ENCODE measurements around the genes ECSCR, SMIM33 and PURA.

GRCh38 chr5:139462169-139463207 lies at the start of gene ECSCR:
Gene ECSCR (minus strand): TSS chr5:139462743.
- PRO-cap, 2 experiments, result peak in 1 of 2 experiments; most common plus-strand start chr5:139462850 (in 1); most common minus-strand start chr5:139462707 (in 1)

GRCh38 chr5:139470684-139471246 lies at the start of gene SMIM33:
Gene SMIM33 (plus strand): TSS chr5:139471004.
- PRO-cap, 2 experiments, result no peak in any of the 2 experiments

GRCh38 chr5:139472757-139474140 lies 2.4 kb downstream of the SMIM33 start:
- PRO-cap, 2 experiments, result no peak in any of the 2 experiments

GRCh38 chr5:139474780-139475197 lies 4.0 kb downstream of the SMIM33 start:
- PRO-cap, 2 experiments, result no peak in any of the 2 experiments

- PRO-cap, 2 experiments, result no peak in any of the 2 experiments
These were observed 14.5 kb upstream of the CXXC5 start for GRCh38 chr5:139633200-139634451.

DNA sequence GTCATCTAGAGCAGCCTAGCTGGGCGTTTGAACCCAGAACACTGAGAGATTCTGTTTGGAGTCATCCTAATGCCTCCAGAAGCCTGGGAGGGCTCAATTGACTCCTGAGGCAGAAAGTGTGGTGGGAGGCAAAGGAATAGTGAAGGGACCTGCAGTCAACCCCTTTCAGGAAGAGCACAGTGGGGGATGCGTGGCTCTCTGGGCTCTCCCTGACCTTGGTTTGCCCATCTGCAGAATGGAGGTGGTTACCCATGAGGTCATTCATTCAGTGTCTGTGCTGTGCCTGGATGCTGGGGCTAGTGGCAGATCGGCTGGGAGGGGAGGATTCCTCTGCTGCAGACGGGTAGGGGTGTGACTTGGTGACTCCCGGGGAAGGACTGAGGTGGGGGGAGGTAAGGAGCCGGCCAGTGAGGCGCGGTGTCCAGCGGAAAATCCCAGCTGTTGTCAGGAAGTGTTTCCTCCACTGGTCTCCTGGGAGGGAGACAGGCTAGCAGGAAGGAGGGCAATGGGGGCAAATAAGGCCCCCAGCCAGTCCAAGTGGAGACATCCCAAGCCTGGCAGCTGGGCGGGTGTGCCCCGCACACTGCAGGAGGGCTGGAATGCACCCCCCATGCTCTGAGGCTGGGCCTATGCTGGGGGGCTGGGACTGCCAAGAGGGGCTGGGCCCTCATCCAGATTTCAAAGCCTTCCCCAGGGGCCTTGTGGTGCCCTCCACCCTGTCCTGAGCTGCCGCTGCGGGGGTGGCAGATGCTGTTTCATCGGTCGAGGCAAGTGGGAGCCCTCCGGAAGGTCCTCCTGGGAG lies 10.9 kb downstream of the CXXC5 start:
- PRO-cap, 2 experiments, result peak in 2 of 2 experiments; most common plus-strand start position 463 of the sequence (in 2)

- PRO-cap, 2 experiments, result peak in 1 of 2 experiments; most common minus-strand start chr5:139661223 (in 1)
These were observed 12.8 kb downstream of the CXXC5 start for GRCh38 chr5:139660739-139661601.

GRCh38 chr5:139664397-139665463 lies 16.6 kb downstream of the CXXC5 start:
- PRO-cap, 2 experiments, result no peak in any of the 2 experiments

- PRO-cap, 2 experiments, result no peak in any of the 2 experiments
These were observed 21.8 kb downstream of the CXXC5 start for GRCh38 chr5:139669809-139670433.

DNA sequence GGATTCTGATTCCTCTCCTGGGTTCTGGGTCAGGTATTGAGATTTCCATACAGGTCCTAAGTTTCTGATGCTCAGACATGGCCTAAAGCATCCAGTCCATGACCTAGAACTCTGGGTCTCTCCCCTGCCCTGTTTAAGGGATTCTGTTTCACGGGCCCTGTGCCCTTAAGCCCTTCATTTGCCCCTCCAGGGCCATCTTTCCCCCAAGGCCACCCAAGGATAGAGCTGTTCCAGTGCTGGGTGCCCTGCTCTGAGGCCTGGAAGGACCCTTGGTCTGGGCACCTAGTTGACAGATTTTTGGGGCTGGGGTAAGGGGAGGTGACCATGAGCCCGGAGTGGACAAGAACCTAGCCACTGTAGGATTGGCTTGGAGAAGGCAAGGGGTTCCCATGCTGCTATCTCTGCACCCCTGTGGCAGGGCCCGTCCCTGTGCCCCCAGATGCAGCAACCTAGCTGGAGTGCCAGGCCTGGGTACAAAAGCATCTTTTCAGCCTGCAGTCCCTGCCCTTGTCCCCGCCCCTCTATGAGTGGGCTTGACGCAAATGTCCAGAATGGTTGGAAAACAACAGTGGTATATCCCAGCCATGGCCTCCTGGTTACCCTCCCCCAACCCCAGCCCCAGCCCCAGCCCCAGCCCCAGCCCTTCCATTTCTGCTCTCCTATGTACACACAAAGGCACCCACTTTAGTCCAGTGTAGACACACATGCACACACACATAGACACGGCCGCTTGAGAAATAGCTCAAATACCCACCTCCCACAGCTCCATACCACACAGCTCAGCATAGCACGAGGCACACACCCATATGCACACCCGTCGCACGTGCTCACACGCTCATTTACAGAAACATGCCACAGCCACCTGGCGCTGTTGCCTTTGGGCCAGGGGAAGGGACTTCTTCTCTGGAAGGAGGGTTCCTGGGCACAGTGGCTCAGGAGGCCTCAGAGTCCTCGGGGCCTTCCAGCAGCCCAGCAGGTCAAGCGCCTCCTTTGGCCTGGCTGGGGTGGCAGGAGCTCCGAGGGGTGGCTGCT lies 33.9 kb downstream of the CXXC5 start:
- PRO-cap, 2 experiments, result no peak in any of the 2 experiments

GRCh38 chr5:139691352-139691866 lies 43.3 kb downstream of the CXXC5 start:
- PRO-cap, 2 experiments, result no peak in any of the 2 experiments

DNA sequence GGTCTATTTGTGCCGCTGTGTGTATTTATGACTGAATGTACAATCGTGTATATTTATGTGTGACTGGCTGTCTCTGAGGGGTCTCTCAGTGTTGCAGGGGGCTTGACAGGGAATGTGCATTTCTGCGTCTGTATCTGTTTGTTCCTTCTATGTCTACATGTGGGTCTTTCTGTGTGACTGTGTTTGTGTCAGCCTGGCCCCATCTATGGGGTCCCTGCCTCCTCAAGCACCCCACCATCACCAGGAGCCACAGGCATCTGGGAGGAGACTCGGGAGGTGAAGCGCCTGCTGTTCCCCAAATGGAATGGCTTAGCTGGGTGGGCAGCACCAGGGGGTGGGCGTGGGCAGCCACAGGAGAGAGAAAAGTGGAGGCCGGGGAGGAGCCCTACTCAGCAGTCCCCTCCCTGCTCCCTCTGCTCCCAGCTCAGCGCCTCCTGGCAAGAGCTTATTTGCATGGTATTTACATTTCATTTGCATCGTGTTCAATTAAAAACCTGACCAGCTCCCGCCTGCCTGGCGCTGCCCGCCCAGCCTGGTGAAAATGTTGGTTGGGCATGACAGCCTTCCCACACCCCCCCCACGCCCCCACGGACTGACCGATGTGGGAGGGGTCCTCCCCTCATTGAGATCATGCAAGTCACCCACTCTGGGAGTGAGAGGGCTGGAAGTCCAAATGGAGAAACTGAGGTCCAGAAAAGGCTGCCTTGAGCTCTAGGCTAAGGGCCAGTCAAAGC lies 50.4 kb downstream of the CXXC5 start:
- PRO-cap, 2 experiments, result no peak in any of the 2 experiments

DNA sequence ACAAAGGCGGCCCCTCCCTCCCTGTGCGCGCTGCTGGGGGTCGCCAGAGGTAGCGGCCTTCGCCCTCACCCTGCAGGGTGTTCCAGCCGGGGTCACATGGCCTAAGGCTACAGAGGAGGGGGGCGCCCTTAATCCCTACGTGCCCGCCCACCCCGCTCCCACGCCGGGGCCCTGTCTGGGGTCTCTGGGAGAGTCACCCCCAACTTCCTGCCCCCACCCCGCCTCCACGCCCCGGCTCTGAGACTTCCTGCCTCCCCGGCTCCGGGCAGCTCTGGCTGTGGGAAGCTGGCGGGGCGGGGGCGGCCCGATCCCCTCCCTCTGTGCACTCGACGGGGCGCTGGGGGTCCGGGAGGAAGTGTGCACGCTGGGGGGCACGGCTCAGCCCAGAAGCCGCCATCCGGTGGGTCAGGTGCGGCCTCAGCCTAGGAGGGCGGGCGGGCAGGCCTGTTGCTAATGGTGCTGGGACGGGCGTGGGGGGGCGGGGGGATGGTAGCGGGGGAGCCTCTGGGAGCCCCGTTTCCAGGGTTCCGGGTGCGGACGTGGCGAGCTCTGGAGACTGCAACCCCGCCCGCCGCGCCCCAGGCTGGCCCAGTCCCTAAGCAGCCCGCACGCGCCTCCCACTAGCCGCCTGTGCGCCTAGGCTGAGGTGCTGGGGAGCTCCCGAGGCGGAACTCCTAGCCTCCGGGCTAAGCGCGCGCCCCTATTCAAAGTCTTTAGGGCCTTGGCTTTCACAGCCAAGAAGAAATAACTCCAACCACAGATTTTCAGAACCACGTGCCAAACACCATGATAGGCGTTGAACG lies 61.6 kb downstream of the CXXC5 start:
- PRO-cap, 2 experiments, result no peak in any of the 2 experiments

DNA sequence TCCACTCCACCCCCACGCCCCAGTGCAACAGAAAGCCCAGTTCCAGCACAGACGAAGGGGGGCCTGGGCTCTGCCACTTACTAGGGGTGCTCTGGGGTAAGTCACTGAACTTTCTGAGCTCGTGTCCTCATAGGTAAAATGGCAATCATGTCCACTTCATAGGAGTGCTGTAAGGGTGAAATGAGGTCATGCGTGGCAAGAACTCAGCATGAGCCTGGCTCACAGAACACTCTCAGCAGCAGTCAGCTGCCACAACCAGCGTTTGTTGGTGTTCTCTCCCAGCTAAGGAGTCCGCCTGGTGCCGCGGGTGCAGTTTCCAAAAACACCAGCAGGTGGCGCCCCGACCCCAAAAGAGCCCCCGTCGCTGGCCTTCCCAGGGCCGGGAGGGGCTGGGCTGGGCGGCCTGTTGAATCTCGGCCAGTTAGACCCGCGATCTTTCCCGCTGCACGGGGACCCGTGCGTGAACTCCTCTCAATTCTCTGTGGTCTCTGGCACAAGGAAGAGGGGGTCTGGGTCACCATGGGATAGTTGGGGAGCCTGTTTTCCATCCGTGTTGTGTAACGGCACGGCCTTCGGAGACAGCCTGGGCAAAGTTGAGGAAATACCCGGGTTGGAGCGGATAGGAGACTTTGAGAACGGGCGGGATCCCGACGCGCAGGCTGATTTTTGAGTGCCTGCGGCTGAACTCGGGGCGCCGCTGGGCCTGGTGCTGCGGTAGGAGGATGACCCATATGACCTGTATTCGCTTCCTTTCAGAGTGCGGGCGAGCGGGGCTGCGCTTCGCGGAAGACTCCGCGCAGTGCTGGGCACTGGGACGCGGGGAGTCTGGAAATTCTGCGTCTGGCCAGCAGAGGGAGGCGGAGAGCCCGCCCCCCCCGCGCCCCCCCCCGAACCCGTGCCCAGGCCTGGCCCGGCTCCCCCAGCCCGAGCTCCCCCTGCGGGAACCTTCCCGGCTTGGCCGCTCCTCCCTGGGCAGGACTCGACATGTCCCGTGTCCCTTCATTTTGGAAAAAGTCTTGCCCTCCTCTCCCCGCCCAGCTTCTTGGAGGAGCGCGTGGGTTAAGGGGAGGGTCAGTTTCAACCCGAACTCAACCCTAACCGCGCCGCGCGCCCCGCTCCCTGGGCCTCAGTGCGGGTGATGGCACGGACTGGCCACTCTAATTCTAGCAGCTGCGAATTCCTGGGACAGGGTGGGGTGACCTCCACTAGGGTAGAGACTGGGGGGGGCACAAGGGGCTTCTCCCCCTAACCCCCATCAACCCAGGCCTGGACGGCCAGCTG lies 7.9 kb upstream of the PSD2 start:
- PRO-cap, 2 experiments, result no peak in any of the 2 experiments

- PRO-cap, 2 experiments, result peak in 1 of 2 experiments; most common minus-strand start chr5:139904471 (in 1)
These were observed 108.6 kb downstream of the PSD2 start for GRCh38 chr5:139903864-139904853.

DNA sequence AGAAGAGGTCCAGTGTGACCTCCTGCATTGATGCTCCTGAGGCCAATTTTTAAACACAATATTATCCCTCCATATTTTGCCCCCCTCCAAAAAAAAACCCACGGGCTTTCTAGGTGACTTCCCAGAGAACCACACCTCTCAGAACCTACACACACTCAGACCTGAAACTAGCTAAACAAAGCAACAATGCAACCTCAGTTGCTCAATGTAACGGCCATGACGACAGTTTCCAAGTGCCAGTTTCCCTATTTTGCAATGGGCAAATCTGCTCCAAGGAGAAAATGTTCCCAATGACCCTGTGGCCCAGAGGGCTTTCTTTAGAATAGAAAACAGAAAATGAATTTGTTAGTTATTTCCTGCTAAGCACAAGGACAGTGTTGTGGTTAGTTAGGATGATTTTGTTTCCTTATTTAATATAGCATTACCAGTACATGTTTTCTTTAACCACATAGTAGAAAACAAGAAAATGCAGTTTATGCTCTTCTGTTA lies 3.4 kb downstream of the NRG2 start:
- PRO-cap, 2 experiments, result no peak in any of the 2 experiments

DNA sequence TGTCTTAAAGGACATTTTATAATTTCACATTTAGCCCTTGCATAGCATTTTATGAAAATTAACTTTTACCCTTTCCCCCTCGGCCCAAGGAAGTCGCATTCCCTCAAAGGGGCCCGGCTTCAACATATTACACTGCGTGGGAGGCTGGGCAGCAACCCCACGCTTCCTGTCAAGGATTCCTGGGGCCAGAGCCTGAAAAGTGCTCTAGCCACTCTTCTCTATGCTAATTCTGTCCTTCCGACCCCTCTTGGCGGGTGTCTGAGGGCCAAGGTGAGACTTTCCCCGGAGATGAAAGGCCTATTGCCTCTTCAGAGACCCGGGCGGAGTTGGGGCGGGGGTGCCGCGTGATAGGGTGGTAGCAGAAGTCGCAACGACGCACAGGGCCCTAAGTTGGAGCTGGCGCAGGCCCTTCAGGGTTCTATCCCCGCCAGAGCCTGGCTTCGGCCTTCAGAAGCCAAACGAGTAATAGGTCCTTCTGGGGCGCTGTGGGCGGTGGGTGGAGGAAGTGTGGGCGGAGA lies 6.8 kb upstream of the PURA start:
- PRO-cap, 2 experiments, result peak in 1 of 2 experiments; most common plus-strand start position 172 of the sequence (in 1)

DNA sequence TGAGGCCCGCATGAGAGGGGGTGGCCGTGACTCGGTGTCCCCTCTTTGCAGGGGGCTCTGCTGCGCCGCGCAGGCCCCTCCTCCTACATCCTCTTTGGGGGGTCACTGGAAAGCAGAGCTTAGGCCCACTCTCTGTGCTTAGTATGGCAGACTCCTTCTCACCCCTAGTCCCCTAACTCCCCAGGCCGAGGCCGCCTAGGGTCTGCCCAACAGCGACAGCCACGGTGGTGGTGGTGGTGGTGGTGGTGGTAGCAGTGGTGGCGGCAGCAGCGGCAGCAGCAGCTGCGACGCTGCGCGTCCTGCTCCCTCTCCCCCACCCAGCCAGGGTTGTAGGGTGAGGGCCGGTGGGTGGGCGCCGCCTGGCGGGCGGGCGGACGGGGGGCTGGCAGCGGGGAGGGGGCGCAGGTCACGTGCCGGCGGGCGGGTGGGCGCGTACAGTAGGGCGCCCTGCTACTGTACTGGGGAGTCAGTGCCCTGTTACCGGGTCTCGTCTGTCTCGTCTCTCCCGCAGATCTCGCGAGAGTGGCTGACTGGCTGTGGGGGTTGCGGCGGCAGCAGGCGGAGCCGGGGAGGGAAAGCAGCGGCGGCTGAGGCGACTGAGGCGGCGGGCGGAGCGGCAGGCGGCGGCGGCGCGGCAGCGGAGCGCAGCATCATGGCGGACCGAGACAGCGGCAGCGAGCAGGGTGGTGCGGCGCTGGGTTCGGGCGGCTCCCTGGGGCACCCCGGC lies at the start of gene PURA:
PURA (plus strand) TSS at position 580 of the 727 bp plus-strand sequence.
- PRO-cap, 2 experiments, result peak in 2 of 2 experiments; most common plus-strand start position 599 of the sequence (in 2); most common minus-strand start position 460 of the sequence (in 2)

DNA sequence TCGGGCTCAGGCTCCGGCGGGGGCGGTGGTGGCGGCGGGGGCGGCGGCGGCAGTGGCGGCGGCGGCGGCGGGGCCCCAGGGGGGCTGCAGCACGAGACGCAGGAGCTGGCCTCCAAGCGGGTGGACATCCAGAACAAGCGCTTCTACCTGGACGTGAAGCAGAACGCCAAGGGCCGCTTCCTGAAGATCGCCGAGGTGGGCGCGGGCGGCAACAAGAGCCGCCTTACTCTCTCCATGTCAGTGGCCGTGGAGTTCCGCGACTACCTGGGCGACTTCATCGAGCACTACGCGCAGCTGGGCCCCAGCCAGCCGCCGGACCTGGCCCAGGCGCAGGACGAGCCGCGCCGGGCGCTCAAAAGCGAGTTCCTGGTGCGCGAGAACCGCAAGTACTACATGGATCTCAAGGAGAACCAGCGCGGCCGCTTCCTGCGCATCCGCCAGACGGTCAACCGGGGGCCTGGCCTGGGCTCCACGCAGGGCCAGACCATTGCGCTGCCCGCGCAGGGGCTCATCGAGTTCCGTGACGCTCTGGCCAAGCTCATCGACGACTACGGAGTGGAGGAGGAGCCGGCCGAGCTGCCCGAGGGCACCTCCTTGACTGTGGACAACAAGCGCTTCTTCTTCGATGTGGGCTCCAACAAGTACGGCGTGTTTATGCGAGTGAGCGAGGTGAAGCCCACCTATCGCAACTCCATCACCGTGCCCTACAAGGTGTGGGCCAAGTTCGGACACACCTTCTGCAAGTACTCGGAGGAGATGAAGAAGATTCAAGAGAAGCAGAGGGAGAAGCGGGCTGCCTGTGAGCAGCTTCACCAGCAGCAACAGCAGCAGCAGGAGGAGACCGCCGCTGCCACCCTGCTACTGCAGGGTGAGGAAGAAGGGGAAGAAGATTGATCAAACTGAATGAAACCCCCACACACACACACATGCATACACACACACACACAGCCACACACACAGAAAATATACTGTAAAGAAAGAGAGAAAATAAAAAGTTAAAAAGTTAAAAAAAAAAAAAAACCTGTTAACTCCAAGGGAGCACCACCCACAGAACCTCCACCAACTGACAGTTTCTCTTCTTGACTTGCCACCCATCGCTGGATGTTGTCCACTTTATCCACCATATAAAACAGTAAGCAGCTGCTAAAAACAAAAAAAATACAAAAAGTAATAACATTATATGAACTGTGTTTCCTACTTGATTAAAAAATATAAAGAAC lies 758 bp downstream of the PURA start:
- PRO-cap, 2 experiments, result peak in 2 of 2 experiments; most common plus-strand start position 616 of the sequence (in 1); most common minus-strand start position 522 of the sequence (in 1)

DNA sequence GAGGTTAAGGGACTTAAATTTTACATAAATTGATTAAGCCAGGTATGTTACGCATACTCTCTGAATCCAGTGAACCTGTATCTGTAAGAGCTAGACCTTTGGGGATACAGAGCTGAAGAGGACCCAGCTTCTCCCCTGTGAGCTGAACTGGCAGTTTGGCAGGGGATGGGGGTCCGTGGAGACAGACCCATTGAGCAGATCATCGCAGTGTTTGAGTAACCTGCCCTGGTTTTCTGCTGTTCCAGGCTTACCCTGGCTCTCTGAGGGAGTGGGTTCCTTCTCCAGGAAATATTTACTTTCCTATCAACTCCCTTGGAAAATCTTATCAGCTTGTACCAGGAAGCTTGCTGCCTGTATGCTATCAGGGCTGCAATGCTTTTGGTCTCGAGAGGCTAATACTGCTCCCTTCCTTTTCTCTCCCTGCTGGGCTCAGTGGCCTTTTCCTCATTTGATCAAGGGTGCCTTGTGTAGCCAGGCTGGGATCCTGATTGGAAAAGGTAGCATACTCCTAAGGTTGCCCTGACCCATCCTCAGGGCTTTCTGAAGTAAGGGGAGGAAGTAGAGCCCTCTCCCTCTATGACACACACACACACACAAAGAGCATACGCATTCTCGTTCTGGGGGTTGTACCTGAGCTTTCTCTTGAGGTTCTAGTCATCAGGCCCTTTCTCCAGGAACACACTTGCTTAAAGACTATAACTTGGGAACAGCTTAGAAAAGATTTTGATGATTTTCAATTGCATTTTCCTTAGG lies 41.5 kb downstream of the CYSTM1 start:
- PRO-cap, 2 experiments, result no peak in any of the 2 experiments